HT1080 (cell line): ENCODE measurements around a stretch of chr22.

DNA sequence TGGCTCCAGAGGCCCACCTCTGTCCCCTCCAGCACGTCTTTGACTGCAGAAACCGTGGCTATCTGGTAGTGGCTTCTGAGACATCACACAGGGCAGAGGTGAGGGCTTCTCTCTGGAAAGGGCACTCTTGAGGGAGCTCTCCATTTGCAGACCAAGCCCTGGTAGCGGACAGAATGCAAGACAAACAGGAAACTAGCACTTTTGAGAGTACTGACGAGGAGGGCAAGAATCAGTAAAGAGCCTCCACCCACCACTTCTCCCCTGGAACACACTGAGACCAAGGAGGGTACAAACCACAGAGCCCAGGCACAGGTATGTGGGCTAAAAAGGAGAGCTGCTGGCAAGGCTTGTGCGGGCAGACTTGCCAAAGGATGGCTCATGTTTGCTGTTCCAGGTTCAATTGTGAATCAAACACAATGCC is 6.7 kb upstream of the TEF start:
RAMPAGE:
- cytosol, long total RNA = no peak
- long total RNA = no peak
- nucleus, long total RNA = no peak

DNA sequence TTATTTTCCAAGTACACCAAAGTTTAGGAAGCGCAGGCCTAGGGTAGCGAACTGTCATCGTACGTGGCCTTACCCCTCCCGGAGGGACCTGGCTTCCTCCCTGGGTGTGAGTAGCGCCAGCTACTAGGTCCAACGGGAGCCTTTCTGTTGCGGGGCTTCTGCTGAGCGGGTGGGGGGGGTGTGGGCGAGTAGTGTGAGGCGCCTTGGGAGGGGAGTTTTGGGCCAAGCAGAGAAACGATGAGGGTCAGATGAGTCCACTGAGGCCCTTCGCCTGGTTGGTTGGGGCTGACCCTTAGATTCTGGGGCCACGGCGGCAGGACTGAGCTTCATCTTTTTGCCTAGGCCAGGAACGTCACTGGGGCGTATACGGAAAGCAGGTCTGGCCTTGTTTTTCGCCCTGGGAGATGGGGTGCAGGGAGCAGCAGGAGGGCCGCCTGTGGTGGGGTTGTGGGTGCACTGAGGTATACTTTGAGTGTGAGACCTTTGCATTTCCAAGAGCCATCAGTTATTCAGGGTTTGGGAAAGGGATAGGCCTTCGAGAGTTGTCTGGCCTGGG is 948 bp downstream of the TEF start:
RAMPAGE:
- cytosol, long total RNA = no peak
- long total RNA = no peak
- nucleus, long total RNA = no peak

DNA sequence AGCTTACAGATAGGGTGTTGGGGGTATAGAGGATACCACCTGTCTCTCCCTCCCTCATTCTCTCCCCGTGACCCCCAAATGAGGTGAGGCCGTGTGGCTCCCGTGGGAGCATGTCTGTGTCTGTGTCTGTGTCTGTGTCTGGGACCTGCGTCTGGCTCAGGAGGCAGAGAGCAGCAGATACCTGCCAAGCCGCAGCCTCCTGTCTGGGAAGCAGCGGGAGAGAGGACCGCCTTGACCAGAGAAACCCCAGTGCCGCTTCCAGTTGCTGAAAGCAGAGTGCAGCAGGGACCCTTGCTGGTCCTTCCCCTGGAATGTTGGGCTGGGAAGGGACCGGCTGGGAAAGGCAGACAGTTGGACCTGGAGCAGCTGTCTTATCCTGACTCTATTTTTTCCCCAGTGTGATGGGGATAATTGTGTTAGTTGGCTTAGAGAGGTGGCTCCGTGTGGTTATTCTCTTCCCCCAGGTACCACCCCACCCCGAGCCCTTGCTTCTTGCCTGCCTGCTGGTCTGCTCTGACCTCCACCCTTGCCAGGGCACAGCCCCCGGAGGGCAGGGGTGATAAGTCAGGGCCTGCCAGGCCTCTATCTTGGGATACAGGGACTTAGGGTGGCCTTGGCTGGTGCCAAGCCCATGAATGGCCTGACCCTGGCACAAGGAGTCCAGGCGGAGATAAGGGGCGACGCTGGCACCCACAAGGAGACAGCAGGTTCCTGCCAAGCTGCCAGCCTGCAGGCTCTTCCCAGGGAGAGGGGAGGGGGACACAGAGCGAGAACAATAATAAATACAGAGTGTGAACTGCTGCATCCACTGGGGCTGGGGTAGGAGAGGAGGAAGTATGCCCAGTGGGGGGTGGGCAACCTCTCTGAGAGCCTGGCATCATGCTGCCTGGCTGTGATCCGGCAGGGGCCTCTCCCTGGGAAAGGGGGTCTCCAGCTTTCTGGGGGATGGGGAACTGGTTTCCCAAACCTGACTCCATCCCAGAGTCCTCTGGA is 777 bp downstream of the CSDC2 start:
RAMPAGE:
- cytosol, long total RNA = no peak
- long total RNA = no peak
- nucleus, long total RNA = no peak

RAMPAGE:
- cytosol, long total RNA = no peak
- long total RNA = no peak
- nucleus, long total RNA = no peak
Measured at GRCh38 chr22:41589166-41589667, 423 bp downstream of the PMM1 start.

GRCh38 chr22:41752020-41752808 is 48.3 kb upstream of the CCDC134 start:
RAMPAGE:
- cytosol, long total RNA = no peak
- long total RNA = no peak
- nucleus, long total RNA = no peak

RAMPAGE:
- cytosol, long total RNA = no peak
- long total RNA = no peak
- nucleus, long total RNA = no peak
Measured at GRCh38 chr22:41838505-41839530, 5.9 kb downstream of the SREBF2 start.

GRCh38 chr22:41855984-41856975 is 23.4 kb downstream of the SREBF2 start:
RAMPAGE:
- cytosol, long total RNA = no peak
- long total RNA = no peak
- nucleus, long total RNA = no peak

RAMPAGE:
- cytosol, long total RNA = no peak
- long total RNA = no peak
- nucleus, long total RNA = no peak
Measured at GRCh38 chr22:42067417-42067916, 3.1 kb downstream of the NAGA start.

RAMPAGE:
- cytosol, long total RNA = no peak
- long total RNA = no peak
- nucleus, long total RNA = no peak
Measured at GRCh38 chr22:42090858-42091329, 322 bp upstream of the NDUFA6 start.

GRCh38 chr22:42183342-42183935 is 52.8 kb upstream of the CYP2D6 start:
RAMPAGE:
- cytosol, long total RNA = no peak
- long total RNA = no peak
- nucleus, long total RNA = no peak

DNA sequence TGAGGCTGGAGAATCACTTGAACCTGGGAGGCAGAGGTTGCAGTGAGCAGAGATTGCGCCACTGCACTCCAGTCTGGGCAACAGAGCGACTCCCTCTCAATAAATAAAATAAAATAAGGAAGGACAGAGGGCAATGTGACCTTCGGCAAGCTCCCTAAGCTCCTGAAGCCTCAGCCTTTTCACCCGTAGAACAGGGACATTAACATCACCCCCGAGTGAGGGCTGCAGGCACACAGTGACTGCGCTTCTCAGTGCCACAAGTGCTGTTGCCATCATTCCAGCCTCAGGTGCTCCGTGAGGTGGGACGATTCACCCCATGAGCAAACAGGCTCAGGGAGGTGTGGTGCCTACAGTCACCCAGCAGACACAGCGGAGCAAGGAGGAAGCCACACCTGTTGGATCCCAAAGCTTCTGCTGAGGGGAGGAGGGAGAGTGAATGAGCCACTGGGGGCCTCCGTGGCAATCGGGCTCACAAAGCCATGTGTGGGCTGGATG is 9.0 kb upstream of the TCF20 start:
RAMPAGE:
- cytosol, long total RNA = no peak
- long total RNA = no peak
- nucleus, long total RNA = no peak

DNA sequence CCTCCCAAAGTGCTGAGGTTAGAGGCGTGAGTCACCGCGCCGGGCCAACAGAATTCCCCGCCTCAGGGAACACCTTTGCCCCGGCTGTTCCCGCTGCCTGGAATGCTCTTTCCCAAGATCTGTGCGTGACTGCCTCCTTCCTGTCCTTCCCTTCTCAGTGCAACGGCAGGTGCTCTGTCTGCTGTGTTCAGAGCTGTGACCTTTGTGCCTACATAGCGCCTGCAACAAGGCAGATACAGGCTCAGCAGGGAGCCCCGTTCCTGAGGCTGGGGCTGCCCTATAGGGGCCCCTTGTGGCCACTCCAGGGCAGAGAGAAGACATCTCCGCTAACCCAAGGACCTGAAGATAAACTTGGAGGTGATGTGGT is 43.4 kb upstream of the TCF20 start:
RAMPAGE:
- cytosol, long total RNA = no peak
- long total RNA = no peak
- nucleus, long total RNA = no peak

DNA sequence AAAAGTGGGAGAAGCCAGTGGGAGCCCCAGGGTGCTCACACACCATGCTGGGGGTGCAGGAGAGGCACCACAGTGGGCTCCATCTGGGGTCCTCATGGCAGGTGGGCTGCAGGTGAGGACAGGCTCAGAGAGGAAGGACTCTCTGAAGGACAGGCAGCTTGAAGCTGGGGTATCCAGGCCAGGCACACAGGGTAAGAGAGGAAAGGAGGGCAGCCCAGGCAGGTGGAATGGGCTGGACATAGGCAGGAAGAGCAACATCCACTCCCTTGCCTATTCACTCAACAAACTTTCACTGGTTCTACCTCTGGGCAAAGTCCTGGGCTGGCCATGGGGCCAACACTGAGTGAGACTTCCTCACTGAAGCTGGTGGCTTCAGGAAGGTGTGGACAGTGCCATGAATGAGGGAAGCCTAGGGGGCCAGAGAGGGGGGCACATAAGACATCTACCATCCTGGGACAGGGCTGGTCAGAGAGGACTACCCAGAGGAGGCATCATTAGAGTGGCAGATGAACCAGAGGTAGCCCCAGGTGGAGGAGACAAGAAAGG is 44.9 kb upstream of the TCF20 start:
RAMPAGE:
- cytosol, long total RNA = no peak
- long total RNA = no peak
- nucleus, long total RNA = no peak

DNA sequence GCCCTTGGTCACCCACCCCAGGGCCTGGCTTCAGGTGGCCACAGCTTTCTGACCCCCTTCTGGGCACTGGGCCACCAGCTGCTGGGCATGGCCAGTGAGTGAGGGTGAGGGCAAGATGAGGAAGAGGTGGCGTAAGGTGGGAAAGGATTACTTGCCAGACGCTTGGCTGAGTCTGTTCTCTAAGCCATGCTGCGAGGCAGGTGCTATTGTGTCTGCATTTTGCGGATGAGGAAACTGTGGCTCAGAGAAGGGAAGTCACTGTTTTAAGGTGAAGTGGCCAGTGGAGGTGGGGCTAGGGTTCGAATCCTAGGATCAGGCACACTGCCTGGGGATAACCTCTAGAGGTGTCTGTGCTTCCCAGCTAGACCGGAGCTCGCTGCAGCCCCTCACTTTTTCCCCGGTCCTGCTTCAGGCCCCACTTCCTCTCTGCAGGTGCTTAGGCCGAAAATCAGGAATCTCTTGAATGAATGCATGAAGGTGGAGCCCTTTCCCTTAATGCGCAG is 7.9 kb upstream of the NFAM1 start:
RAMPAGE:
- cytosol, long total RNA = no peak
- long total RNA = no peak
- nucleus, long total RNA = no peak

RAMPAGE:
- cytosol, long total RNA = no peak
- long total RNA = no peak
- nucleus, long total RNA = no peak
Measured at GRCh38 chr22:42627993-42628519, 12.3 kb downstream of the ATP5MGL start.

RAMPAGE:
- cytosol, long total RNA = no peak
- long total RNA = no peak
- nucleus, long total RNA = no peak
Measured at GRCh38 chr22:42691933-42693139, 28.3 kb downstream of the A4GALT start.

GRCh38 chr22:42718605-42719544 is 1.8 kb downstream of the A4GALT start:
RAMPAGE:
- cytosol, long total RNA = no peak
- long total RNA = no peak
- nucleus, long total RNA = no peak

RAMPAGE:
- cytosol, long total RNA = no peak
- long total RNA = no peak
- nucleus, long total RNA = no peak
Measured at GRCh38 chr22:42742920-42743344, 22.3 kb upstream of the A4GALT start.

DNA sequence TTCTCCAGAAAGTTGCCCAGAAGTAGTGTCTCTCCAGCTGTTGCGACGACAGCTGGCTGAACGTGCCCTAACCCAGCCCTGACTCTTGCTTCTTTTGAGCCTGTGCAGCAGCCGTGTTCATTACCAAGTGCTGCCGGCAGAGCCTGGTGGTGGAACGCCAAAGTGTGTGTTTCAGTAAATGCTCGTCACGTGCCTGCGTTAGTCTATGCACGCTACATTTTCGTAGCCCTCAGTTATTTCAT is 66.1 kb downstream of the ARFGAP3 start:
RAMPAGE:
- cytosol, long total RNA = no peak
- long total RNA = no peak
- nucleus, long total RNA = no peak

DNA sequence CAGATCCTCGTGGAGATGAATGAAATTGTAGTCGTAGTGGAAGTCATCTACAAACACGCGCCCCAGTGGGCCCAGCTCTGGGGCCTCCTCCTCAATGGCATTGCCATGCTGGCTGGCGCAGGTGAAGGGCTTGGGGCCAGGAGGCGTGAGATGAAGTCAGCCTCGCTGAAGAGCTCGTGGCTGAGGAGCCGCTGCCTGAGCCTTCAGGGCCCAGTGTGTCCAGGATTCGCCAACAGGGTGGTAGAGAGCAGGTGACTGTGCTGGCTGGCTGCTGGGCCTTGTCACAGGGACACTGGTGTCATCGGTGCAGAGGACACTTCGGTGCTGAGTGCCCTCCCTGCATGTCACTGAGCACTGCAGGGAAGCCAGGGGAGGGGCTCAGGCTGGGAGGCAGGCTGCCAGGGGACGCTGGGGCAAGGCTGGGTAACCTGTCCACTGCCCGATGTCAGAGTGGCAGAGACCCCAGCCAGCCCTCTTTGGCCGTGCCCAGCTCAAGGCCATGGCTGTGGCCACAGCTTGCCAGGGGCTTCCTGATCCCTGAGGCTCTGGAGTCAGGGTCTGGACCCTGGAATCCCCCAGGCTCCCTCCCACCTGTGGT is 64.1 kb downstream of the ARFGAP3 start:
RAMPAGE:
- cytosol, long total RNA = no peak
- long total RNA = no peak
- nucleus, long total RNA = no peak